NB4 (cell line): ENCODE measurements around a stretch of chr6.

- RRBS: no CpG with 5 or more reads among the region's 7 CpGs
Observed at GRCh38 chr6:138439361-138440069, 35.5 kb downstream of the HEBP2 start.

DNA sequence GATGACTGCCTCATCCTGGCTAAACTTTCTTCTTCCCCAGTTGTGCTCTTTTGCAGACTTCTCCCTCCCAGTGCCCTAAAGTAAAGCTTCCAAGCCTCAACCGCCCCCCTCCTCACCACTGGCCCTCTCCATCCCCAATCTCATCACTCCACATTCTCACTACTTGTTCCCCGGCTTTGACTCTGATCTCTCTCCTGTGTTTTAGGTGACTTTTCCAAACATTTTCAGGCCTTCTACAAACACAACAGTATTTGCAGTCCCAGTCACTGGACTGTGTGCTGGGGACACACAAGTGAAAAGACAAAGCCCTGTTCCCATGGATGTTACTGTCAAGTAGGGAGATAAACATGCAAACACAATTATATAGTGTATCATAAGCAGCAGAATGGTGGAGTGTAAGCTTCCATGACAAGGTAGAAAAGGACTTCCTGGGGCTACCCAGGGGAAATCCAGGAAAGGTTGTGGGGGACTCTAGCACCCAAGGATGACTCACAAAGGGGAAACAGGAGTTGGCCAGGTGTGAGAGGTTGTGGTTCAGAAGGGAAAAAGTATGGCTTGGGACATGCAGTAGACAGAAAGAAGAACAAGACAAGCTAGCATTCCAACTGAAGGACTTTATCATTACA lies 12.7 kb downstream of the NHSL1 start:
- RRBS: no CpG with 5 or more reads among the region's 2 CpGs

DNA sequence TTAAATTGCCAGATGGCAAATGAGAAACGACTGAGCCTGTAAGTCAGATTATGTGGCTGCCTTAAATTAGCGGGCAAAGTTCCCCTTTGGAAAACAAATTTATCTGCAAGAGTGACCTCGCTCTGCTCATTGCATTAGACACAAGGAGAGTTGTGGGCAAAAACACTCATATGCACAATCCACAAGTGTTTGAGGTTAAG lies 1.5 kb upstream of the NHSL1 start:
- RRBS: no CpG with 5 or more reads among the region's 3 CpGs

DNA sequence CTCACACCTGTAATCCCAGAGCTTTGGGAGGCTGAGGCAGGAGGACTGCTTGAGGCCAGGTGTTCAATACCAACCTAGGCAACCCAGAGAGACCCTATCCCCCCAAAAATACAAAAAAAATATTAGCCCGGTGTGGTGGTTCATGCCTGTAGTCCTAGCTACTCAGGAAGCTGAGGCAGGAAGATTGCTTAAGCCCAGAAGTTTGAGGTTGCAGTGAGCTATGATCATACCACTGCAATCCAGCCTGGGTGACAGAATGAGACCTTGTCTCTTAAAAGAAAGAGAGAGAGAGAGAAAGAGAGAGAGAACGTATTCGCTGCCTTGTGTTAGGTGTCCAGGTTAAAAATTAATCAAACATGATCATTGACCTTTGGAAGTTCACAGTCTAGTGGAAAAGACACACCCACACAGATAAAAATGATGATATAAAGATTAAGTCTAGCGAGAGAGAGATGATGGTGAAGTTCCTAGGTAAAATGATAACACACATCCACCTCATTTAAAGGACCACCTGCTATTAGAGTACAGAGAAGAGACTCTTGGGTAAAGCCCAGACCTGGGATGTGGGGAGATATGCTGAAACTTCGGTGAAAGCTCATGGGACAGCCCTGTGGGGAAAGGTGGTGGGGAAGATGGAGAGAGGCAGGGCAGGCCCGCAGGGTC lies 4.8 kb upstream of the NHSL1 start:
- RRBS: no CpG with 5 or more reads among the region's 6 CpGs

DNA sequence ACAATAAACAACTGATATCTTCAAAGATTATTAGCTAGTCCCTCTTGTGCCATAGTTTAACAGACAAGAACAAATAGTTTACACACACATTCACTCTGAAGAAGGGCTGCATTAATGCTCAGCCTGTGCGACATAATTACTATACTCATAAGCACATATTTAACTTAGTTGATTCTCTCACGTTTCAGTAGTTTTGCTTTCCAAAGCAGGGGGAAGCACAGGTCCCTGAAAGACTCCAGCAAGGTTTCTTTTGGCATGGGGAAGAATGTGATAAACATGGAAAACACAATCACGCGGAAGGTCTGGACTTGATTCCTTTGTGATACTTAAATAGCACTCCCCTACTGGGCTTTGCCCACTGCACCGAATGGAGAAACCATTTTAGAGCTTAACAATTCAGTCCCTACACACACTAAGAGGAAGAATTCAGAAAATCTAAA lies 71.3 kb upstream of the NHSL1 start:
- RRBS: no CpG with 5 or more reads among the region's 5 CpGs

- RRBS: no CpG with 5 or more reads among the region's 7 CpGs
Observed at GRCh38 chr6:138772712-138773069, 878 bp upstream of the CCDC28A start.

GRCh38 chr6:138844390-138844735 lies 48.5 kb downstream of the ECT2L start:
- RRBS: no CpG with 5 or more reads among the region's 7 CpGs

DNA sequence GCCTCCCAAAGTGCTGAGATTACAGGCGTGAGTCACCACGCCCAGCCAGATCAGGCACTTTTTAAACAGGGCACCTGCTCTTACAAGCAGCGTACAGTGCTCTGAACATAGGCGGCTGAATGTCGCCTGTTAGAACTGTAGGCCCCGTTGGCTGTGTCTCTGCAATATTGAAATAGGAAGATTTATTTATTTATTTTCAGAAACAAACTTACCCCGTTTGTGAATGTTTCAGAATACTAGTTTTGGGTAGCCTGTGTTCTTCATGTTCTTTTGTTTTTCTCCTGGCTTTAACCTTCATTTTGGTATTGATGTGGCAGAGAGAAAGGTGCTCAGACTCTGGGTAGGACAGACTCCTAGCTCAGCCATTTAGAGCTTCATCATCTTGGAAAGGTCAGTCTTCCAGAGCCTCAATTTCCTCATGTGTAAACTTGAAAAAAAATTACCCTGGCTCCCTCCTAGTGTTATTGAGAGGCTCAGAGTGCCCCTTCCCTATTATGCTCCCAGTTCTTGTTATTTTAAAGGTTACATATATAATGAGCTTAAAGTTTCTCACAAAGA lies 2.1 kb downstream of the HECA start:
- RRBS: no CpG with 5 or more reads among the region's 7 CpGs

GRCh38 chr6:139137445-139138436 lies 2.9 kb downstream of the HECA start:
- RRBS: no CpG with 5 or more reads among the region's 10 CpGs

GRCh38 chr6:139148598-139149108 lies 13.8 kb downstream of the HECA start:
- RRBS: no CpG with 5 or more reads among the region's 6 CpGs

GRCh38 chr6:139153894-139154856 lies 19.3 kb downstream of the HECA start:
- RRBS: no CpG with 5 or more reads among the region's 5 CpGs

GRCh38 chr6:139166821-139167324 lies 32.0 kb downstream of the HECA start:
- RRBS: no CpG with 5 or more reads among the region's 25 CpGs

DNA sequence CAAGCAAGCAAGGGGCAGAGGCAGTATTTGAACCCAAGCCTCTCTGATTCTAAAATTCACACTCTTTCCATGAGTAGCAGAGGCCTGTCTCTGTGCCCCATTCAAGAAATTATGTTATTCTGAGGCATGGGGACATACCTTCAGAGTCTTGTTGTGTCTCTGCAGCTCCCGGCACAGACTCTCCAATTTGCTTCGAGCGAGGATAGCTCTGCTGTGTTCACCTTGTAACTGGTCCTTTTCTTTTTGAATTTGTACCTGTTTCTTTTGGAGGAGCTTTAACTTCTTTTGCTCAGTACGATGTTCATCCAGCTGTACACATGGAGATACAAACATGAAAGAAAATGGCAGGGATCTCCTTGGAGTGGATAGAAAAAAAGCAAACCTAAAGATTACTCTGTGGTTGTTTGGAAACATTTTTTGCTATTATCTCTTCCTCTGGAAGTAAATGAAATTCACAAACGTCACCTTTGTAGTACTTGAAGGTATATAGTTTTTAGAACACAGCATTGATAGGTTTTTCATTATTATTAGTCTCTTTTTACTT lies 21.4 kb downstream of the TXLNB start:
- RRBS: no CpG with 5 or more reads among the region's 5 CpGs

- RRBS: no CpG with 5 or more reads among the region's 7 CpGs
Observed at GRCh38 chr6:139290520-139291452, 1.0 kb downstream of the TXLNB start.

DNA sequence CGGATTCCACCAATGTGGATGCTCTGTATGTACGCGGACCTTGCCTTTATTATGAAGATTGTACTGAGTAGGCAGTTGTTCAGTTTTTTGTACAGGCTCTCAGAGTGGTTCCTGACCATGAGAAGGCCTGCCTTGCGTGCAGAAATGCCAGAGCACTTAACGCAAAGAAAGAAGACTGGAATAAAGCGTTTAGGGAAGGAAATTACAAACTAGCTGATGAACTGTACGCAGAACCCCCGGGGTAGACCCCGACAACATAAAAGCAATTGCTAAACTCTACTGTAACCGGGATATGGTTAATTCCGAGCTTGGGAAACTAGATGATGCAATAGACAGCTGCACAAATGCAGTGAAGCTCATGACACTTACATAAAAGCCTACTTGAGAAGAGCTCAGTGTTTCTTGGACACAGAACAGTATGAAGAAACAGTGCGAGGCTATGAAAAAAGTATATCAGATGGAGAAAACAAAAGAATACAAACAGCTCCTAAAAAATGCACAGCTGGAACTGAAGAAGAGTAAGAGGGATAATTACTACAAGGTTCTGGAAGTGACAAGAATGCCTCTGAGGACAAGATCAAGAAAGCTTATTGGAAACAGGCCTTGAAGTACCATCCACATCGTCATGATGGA lies 35.6 kb downstream of the CITED2 start:
- RRBS: 0% methylated on average over 1 of the region's 13 CpGs

- RRBS: under 1% methylated on average over 5 of the region's 22 CpGs
Observed at GRCh38 chr6:139373669-139373961, 833 bp downstream of the CITED2 start.

DNA sequence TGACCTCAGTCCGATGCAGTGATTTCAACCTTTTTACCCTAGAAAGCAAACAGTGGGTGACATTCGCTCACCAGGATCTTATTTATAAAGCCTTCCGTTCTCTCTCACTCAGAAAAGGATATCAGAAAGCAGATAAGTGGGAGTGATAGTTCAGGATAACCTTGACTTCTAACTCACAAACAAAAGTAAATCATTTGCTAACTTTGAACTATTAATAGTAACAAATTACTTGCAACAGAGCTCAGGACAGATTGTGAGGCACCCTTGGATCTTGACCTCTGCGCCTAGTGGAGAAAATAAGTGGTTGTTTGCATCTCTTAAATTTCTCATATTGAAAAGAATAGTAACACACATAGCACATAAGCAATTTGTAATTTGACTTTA lies 637.1 kb upstream of the CITED2 start:
- RRBS: no CpG with 5 or more reads among the region's 4 CpGs

- RRBS: no CpG with 5 or more reads among the region's 10 CpGs
Observed at GRCh38 chr6:140064346-140064807, 689.9 kb upstream of the CITED2 start.

DNA sequence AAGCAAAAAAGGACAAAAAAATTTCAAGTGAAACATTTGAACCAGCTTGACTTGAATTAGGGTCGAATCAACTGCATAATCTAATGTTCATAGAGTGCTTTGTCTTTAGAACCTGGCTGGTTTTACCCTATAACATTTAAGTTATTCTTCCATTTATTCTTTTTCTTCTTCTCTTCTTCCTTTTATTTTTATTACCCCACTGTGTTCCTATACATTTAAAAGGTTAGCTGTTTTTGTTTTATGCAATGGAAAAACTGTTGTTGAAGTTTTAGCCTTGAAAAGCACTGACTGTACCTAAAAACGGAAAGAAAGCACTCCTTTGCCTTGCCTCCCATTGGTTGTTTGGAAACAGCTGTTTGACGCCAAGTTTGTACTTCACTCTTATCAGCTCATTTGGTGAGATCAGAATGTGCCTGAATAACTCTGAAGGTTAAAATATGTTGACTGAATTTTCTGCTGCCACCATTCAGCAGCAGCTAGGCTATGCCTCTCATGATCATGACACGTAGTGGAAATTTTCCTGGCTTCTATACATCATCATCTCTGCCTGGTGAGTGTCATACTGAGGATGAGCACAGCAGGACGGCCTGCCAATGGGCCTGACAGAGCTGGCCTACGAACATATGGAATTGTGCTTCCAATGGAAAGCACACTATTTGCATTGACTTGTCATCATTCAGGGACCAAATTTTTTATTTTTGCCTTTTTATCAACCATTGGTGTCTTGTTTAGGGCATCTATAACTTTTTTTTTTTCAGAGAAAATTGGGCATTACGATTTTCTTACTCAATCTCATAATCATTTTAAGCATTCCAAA lies 704.8 kb upstream of the CITED2 start:
- RRBS: no CpG with 5 or more reads among the region's 7 CpGs

GRCh38 chr6:140572275-140572666 lies 1197.8 kb upstream of the CITED2 start:
- RRBS: no CpG with 5 or more reads among the region's 4 CpGs